ENCODE measurements around a stretch of chr1.

DNA sequence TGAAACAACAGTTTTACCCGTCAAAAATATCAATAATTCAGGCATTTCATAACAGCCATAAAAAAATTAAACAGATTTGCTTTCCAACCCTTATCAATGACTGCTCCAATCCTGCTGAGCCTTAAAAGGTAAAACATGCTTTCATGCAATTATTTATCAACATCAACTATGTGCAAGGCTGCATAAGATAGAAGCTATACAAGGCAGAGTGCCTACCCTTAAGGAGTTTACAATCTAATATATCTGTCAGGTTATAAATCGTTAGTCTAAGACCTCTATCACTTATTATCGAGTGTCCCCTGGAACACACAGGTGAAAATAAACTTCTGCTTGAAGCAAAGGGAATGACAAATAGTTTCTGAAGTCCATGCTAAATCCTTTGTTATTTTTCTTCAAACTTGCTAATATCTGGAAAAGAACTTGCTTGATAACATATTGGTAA lies 1.8 kb downstream of the ERRFI1 start:
- PRO-cap = no peak

- PRO-cap = no peak
Measured at GRCh38 chr1:8154612-8155090, 128.5 kb upstream of the ERRFI1 start.

DNA sequence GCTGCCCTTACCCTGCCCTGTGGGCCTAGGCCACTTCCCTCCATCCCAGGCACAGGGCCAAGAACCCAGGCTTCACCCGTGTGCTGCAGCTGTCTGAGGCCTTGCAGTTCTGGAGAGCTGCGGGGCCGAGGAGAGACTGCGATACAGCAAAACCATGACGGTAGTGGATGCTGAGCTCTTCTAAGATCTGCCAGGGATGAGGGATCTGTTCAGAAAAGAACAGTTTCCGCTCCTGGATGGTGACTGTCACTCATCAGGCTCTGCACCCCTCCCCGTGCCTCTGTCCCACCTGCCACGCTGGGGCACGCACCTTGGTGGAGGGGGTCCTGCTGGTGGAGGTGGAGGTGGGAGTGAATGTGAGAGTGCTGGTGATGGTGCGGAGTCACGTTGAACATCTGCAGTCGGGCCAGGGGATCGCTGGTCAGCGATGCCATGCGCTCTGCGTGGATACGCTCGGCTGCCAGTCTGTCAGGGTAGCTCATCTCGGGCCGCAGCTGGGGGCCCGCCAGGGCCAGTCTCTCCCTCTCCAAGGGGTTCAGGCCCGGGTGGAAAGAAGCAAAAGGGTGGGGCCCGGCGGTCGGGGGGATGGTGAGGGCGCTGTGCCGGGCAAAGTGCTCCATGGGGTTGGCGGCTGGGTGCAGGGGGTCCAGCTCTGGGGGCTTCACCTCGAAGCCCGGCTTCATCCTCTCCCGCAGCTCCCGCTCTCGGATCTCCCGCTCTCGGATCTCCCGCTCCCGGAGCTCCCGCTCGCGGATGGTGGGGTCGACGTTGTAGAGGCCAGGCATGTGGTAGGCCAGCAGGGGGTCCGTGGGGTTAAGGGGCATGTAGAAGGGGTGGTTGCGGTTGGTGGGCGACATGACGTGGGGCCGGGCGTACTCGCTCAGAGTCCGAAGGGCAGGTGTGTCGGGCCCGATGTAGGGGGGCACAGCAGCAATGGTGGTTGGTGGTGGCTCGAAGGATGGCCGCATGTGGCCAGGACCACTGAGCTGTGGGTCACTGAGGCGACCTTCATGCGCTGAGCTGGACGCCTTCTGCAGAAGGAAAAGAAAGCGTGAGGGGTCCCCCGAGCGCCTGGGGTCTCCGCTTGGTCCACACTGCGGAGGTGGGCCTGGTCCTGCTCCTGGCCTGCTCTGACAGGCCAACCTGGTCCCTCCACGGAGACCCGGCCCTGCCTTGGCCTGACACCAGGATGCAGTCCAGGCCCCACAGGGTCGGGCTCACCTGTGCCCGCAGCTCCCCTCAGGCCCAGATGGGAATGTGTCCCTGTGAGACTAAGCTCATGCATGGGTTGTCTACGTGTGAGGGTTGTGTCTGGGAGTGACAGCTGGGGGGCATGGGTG lies 40.4 kb downstream of the SLC45A1 start:
- PRO-cap = no peak

- PRO-cap = no peak
Measured at GRCh38 chr1:8407777-8408694, 90.1 kb downstream of the SLC45A1 start.

- PRO-cap = no peak
Measured at GRCh38 chr1:8424447-8424551, 106.4 kb downstream of the SLC45A1 start.

DNA sequence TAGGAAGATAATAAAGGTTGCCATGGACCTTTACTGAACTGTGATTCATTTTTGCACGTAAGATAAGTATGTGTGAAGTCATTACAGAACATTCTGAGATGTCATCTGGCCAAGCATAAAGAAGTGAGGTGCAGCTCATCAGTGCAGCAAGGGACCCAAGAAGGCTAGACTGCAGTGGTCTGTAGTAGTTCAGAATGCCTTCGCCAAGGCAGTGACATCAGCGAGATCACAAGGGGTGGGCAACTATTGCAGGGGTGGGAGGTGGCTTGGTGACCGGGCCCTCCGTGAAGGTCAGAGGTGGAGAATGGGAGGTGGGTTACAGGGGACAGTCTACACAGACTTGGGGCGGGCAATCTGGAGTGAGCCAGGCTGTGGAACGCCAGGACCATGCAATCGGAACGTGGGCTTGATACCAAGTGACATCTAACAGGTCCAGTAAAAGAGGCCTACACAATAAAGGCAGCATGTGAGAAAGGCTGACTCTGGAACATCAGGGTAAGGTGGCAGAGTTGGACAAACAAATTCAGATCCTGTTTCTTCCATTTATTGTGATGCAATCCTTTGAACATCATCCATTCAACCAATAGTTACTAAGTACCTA lies 107.4 kb downstream of the SLC45A1 start:
- PRO-cap = no peak

GRCh38 chr1:8472911-8473669 lies 155.2 kb downstream of the SLC45A1 start:
- PRO-cap = no peak

GRCh38 chr1:8587554-8588267 lies 229.7 kb downstream of the RERE start:
- PRO-cap = no peak

DNA sequence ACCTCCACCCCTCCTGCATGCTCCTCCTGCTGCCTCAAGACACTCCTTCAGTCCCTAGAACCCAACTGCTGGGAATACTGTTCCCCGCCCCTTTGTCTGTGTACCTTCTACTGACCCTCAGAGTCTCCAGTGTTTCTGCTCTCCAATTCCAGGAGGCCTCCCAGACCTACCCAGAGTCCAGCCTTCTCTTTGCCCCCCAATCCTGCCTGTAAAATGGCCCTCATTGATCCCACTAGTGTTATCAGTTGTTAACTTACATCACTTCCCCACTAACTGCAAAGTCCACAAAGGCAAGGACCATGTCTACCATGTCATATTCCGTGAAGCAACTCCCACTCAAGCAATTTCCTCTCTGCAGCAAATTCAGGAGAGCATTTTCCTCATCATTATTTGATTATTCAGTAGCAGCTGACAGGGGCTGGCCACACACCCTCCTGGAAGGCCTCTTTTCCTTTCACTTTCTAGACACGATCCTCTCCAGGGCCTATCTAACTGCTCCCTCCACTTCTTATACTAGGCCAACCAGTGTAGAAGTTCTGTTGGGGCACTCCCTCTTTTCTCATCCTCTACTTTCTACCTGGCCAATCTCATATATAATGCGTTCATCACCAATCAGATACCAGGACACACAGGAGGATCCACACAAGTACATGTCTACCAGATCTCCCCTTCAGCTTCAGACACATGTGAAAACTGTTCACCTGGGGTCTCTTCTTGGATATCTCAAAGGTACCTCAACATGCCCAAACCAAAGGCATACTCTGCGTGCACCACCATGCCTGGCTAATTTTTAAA lies 153.4 kb downstream of the RERE start:
- PRO-cap = no peak

- PRO-cap = bidirectional peak, plus-strand start at chr1:8703011, minus-strand start at chr1:8702993; bidirectional peak, plus-strand start at chr1:8703199, minus-strand start at chr1:8703052; bidirectional peak, plus-strand start at chr1:8703359, minus-strand start at chr1:8703390; bidirectional peak, plus-strand start at chr1:8703594, minus-strand start at chr1:8703461
Measured at GRCh38 chr1:8702745-8703938, 114.3 kb downstream of the RERE start.

- PRO-cap = no peak
Measured at GRCh38 chr1:8863386-8863827, 15.1 kb downstream of the ENO1 start.

- PRO-cap = no peak
Measured at GRCh38 chr1:8987748-8988207, 38.4 kb downstream of the SLC2A7 start.

DNA sequence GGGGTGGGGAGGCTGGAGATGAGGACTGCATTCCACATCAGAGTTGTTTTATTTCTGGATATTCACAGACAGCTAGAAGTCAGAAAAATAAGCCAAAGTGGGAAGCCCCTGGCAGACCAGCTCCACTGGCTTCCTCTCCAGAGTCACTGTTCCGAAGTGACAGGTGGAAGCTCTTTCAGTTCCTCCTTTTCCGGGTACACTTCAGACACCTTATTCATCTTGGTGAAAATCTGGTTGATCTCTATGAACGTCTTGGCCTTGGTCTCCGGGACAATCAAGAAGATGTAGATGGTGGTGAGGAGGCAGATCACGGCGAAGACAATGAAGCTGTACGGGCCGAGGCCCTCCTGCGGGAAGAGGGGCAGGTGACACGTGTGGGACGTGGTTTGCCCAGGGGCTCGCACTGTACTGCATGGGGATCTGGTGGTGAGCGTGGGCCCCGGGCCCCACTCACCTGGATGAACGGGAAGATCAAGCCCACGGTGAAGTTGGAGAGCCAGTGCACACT lies 11.3 kb upstream of the SLC2A7 start:
- PRO-cap = no peak

DNA sequence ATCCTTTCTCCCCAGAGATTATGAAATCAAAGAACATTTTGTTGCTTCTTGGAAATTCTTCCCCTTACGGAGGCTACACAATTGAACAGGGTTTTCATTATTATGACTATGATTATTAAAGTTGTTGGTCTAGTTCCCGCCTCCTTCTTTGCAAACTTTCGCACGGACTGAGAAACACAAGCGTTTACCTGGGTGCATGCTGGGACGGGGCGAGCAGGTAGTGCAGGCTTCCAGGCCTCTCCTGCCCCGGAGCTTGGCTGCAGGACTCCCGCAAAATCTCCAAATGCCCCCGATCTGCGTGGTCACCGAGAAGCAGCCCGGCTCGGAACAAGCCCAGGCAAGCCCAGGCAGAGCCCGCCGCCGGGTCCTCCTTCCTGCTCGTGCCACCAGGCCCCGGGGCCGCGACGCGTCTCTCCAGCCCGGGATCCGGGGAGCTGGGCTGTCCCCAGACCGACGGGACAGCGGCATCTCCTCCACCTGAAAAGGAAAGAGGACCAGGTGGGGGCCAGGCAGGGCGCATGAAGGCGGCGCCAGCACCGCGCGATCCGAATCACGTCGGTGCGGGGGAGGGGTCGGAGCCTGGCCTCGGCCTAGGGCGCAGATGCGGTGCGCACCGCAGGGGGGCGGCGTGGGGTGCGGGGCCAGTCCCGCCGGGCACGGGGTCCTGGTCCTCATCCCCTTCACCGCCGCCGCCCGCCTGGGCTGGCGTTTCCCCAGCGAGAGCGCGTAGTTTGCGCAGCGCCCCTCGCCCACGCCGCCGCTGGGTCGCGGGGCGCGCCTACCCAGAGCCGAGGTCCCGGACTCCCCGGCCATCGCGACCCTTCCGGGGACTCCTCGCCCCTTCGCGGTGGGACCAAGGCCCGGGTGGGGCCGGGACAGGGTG lies 52.5 kb upstream of the H6PD start:
- PRO-cap = bidirectional peak, plus-strand start at position 487 of the sequence, minus-strand start at position 479 of the sequence; bidirectional peak, plus-strand start outside the sequence, minus-strand start at position 704 of the sequence

DNA sequence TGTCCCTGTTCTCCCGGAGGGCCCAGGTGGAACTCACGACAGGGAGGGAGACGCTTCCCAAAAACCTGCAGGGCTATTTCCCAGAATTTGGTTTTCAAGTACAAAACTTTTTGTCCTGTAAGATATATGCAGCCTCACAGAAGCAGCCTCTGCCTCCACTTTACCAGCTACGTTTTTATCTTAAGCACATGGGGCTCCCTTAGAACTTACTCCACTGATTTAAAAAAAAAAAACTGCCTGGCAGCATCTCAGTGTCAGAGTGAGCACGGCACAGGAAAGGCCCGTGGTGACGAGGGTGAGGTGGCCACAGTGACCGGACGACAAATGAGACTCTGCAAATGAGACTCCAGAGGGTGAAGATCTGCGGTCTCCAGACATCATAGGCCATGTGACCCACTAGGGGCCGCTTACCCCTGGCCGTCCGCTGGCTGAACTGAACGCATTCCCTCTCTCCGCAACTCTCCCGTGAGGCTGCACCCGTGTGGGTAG lies 23.8 kb upstream of the SPSB1 start:
- PRO-cap = no peak

DNA sequence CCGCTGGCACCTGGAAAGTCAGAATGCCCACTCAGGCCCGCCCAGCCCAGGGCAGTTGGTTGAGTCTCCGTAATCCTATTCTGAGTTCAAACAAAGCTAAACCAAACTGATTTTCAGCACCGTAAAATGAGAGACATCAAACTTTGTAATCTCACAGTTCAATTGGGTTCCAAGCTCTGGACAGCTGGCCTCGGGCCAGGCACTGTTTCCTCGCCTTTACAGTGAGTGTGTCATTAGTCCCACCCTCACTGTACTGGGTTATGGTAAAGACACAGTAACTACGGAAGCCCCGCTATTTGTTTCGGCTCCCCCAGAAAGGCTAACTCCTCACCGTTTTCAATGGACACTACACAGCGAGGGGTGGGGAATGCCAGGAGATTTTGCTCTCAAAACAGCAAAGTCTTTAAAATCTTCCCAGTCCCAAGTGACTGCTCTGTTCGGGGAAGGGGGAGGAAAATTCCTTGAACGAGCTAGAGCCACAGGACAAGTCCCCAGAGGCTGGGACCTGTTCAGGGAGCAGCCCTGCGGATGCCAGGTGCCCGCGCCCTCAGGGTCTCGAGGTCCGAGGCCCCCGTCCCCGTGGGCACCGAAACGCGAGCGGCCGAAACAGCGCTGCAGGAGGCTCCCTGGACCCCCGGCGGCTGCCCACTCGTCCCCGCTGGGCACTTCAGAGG lies 751 bp upstream of the SPSB1 start:
- PRO-cap = no peak

DNA sequence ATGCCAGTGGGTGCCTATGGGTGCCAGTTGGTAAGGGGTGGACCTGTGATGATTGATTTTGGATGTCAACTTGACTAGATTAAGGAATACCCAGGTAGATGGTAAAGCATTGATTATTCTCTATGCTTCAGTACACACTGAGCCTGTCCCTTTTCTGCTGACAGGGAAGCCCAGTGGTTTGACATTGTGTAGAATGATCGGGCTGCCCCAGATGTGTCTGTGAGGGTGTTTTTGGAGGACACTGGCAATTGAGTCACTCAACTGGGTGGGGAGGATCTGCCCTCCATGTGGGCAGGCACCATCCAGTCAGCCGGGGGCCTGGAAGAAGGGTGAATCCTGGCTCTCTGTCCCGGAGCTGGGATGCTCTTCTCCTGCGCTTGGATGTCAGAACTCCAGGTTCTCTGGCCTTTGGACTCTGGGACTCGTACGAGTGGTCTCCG lies 9.5 kb downstream of the SPSB1 start:
- PRO-cap = no peak

GRCh38 chr1:9315256-9316063 lies 22.8 kb downstream of the SPSB1 start:
- PRO-cap = no peak

- PRO-cap = no peak
Measured at GRCh38 chr1:9340241-9340728, 47.6 kb downstream of the SPSB1 start.

GRCh38 chr1:9361735-9362526 lies 69.2 kb downstream of the SPSB1 start:
- PRO-cap = no peak

All from endodermal cell (in vitro differentiated cells).